Fibroblast of the aortic adventitia (primary cell): ENCODE data around the gene LYPLAL1.

DNA sequence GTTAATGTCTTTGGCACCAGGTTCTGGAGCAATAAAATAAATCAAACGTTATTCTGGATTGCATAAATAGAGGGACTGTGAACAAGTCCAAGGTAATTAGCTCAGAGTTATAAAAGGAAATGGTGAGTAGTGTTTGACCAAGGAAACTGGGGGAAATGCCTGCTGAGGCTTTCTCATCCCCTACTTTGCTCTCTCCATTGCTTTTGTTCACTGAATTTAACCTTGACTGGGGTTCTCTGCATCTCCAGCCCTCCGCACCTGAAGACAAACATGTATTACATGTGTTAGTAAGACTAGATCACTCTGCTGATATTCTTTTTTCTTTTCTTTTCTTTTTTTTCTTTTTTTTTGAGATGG lies 329.2 kb upstream of the PROX1 start:
- CAGE, long polyA plus RNA: no peak

DNA sequence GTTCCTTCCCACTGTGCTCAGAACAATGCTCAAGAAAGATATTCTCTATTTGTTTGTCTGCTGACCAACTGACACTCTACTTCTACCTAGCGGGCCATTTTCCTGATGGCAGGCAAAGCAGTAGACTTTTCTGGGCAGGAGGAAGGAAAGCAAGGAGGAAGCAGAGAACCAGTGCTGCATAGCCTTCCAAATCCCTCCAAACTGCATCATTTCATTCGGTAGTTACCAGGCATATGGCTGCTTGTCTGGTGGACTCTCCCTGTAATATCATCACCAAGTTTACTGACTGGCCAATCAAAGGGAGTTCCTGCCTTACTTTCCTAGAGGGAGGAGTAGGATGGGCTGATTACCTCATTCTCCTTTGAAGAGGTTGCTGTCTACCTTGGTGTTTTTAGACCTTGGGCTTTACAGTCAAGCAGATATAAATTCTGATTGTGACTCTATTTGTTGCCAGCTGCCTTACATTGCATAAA lies 297.5 kb upstream of the PROX1 start:
- CAGE, long polyA plus RNA: no peak

DNA sequence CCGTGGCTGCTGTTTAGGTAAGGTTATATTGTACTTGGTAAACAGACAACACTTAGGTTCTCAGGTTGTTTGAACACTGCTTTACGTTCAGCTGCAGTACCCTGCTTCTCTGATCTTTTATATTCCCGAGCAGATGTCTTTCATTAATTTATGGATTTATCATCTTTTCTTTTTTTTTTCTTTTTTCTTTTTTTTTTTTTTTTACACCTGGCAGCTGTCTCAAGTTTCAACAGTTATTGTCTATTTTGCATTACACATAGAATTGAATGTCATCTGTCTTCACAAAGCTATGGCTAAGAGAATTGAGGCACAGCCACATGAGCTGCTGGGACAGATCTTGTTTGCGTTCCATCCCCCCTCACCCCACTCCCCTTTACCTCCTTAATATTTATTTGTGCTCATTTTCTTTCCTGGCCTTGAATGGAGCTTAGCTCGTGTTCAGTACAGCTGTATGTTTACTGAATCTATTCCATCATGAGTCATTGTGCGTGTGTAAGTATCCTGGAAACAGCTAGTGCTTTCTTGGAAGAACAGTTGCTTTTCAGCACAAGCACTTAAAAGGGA lies 14.5 kb downstream of the PROX1 start:
- CAGE, long polyA plus RNA: no peak

- CAGE, long polyA plus RNA: no peak
Measured at GRCh38 chr1:214071513-214072063, 83.8 kb downstream of the PROX1 start.

DNA sequence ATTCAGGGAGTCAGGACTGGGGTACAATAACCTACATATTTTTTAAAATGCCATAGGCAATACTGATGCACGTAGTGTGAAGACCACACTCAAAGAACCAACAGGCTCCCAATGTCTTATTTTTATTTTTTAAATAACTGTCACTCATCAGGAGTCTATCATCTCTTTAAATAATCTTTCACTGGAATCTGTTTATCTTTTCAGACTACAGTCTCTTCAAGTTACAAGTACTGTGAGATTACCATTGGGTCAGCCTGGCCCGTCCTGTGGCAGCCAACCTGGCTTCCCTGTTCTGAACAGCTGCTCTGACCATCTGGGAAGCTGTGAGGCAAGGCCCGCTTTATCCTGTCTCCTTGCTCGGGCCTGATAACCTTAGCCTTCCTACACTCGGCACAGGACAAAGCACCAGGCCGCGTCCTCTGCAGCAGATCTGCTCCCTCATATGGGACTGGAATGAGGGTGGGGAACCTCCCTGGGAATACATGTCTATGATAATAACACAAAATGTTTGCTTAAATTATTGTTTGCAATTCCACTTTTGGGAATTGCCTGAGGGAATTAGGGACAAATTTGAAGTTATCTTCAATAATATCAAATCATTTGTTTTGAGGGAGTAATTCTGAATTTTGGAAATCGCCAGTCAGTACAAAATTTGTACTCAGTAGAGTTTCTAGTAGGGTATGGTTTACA lies 113.3 kb downstream of the PTPN14 start:
- CAGE, long polyA plus RNA: no peak

- CAGE, long polyA plus RNA: no peak
Measured at GRCh38 chr1:214439291-214440290, 111.8 kb downstream of the PTPN14 start.

GRCh38 chr1:214475976-214476997 lies 75.1 kb downstream of the PTPN14 start:
- CAGE, long polyA plus RNA: no peak

DNA sequence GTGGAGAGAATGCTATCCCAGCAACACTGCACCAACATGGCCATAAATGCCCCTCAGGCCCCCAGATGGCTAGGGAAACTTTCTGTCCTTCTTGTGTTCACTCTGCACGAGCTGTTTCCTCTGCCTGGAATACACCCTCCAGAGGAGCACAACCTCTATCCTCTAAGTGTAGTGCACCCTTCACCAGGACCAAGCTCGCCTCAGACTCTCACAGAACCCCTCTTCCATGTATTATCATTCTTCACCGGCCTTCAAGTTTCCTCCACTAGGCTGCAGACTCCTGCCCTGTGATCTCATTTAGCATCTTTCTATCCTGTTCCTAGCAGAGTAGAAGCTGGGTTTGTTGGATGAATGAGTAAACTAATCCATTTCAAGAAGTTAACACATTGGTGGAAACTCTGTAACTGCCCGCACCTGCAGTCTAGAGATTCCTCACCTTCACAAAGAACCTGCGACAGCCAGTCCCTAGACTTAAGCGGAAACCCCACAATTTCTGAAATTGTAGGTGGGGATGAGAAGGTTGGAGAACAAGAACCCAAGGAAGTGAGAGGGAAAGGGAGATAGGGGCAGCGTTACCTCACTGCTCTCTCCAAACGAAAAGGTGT lies 1.4 kb downstream of the PTPN14 start:
- CAGE, long polyA plus RNA: no peak

DNA sequence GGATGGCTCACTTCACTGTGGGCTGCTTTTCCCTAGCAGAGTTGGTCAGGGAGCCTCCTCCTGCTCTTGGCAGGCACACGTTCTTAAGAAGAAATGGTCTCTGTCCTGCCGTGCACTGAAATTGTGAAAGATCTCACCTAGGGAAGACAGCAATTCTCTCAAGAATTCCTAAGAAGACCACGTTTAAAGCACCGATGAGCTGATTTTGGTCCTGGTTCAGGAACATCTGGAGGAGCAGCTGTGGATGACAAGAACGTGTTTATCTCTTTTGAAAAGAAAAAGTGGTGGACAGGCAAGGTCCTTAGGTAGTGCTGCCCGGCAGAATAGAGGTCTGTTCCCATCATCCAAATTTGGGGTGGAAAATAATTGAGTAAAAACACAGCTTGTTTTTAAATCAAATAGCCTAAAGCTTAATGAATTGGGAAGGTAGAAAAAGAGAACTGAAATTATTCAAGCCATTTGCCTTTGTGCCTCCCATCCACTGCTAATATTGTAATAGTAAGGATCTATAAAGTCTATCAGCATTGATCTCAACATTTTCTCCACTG lies 148.3 kb upstream of the KCNK2 start:
- CAGE, long polyA plus RNA: no peak

- CAGE, long polyA plus RNA: no peak
Measured at GRCh38 chr1:215570207-215570754, 3.2 kb downstream of the KCTD3 start.

- CAGE, long polyA plus RNA: no peak
Measured at GRCh38 chr1:215586023-215586720, 19.1 kb downstream of the KCTD3 start.

GRCh38 chr1:215618658-215619421 lies 51.7 kb downstream of the KCTD3 start:
- CAGE, long polyA plus RNA: no peak

GRCh38 chr1:215620501-215621589 lies 53.7 kb downstream of the KCTD3 start:
- CAGE, long polyA plus RNA: no peak

DNA sequence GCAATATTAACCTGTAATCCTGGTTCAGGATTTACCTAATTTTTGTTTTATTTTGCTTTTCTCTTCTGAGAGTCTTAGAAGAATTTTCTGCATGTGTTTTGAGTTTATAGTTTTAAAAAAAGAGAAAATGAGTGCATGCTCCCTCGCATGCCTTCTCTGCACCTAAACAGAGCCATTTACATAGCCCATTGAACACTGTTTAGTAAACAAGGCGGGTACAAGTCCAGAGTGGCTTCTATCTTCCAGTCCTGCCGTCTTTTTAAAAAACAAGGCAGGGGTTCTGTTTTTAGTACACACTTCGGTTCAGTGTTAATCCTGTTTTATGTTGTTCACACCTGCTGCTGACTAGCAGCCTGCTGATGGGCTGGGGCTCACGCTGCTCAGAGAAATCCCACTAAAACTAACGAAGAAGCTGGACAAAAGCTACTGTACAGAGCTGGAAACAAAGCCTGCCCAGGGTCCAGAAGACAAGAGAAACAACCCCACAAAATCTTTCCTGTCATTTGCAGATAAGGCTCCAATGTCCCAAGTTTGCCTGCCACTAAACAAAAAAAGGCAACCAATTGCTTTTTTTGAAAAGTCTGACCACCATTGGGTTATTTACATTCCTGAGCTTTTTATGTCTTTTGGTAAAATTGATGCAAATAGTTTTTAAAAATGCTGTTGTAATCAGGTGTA lies 13.2 kb downstream of the ESRRG start:
- CAGE, long polyA plus RNA: no peak

- CAGE, long polyA plus RNA: no peak
Measured at GRCh38 chr1:217078066-217078879, 355.0 kb upstream of the ESRRG start.

DNA sequence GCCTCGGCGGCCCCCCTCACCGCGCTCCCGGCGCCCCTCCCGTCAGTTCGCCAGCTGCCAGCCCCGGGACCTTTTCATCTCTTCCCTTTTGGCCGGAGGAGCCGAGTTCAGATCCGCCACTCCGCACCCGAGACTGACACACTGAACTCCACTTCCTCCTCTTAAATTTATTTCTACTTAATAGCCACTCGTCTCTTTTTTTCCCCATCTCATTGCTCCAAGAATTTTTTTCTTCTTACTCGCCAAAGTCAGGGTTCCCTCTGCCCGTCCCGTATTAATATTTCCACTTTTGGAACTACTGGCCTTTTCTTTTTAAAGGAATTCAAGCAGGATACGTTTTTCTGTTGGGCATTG lies 1.0 kb downstream of the TGFB2 start:
- CAGE, long polyA plus RNA: no peak

DNA sequence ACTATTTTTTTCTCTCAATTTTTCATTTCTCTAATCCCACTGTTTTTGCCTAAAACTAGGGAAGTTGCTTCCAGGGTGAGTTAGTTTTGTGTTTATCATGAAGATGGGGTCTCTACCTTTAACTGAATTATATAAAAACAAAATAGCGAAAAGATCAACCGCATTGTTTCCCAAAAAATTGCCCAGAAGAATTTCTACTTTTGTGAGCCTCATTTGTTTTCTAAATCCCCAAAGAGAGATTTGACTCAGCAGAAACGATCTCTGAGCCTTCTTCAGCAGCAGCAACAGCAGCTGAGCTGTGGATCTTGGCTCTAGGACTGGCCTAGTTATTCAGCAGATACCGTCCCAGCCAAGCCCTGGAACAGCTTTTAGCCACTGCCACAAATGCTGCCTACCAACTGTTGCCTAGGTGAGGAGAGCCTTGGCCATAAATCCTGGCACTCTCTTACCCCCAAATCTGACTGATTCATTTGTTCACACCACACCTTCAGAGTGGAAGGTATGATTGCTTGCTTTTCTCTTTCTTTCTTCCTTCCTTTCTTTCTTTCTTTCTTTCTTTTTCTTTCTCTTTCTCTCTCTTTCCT lies 320.0 kb downstream of the TGFB2 start:
- CAGE, long polyA plus RNA: no peak

GRCh38 chr1:219173585-219174575 lies at the start of gene LYPLAL1:
Gene LYPLAL1 (plus strand): TSS chr1:219173878.
- CAGE, long polyA plus RNA: no peak

GRCh38 chr1:219839494-219839957 lies 88.8 kb downstream of the SLC30A10 start:
- CAGE, long polyA plus RNA: no peak

DNA sequence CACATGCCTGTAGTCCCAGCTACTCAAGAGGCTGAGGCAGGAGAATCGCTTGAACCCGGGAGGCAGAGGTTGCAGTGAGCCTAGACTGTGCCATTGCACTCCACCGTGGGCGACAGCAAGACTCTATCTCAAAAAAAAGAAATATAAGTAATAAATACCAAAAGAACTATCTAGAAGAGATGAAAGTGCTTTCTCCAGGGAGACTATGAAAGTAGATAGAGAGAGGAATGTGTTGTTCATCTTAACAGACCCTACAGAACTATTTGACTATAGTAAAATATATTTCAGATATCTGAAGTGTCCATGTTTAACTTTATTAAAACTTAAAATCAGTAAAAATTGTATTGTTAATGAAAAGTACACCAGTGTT lies 29.2 kb downstream of the EPRS1 start:
- CAGE, long polyA plus RNA: no peak